ENCODE measurements around the gene ADCYAP1.

GRCh38 chr18:109025-109584, 49.3 kb upstream of the USP14 start:
- PRO-cap, 4 experiments: no peak in any of the 4 experiments
- RAMPAGE, long total RNA, 2 experiments: no peak in any of the 2 experiments

DNA sequence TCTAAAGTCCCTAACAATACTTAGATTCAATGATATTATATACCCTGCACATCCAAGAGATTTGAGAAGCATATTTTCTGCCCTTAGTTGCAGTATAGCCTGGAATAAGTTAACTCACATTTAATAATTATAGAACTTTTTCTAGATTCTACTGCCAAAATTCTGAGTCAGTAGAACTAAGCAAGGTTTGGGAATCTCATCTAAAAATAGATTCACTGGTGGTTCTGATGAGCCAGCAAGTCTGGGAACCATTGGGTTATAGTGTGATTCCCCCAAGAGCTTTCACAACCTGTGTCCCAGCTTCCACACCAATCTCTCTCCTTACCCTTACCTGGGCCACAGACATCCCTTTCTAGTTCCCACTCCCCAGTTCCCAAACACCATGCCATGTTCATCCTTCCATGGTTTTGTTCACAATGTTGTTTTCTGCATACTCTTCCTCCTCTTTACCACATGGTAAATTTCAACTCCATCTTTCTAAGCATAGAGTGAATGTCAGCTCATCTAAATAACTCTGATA, 6.1 kb downstream of the THOC1 start:
- PRO-cap, 4 experiments: no peak in any of the 4 experiments
- RAMPAGE, long total RNA, 2 experiments: no peak in any of the 2 experiments

- PRO-cap, 4 experiments: no peak in any of the 4 experiments
- RAMPAGE, long total RNA, 2 experiments: no peak in any of the 2 experiments
Observed at GRCh38 chr18:514237-514558, 13.7 kb upstream of the COLEC12 start.

- PRO-cap, 4 experiments: no peak in any of the 4 experiments
- RAMPAGE, long total RNA, 2 experiments: no peak in any of the 2 experiments
Observed at GRCh38 chr18:668013-669366, 11.0 kb downstream of the TYMS start.

DNA sequence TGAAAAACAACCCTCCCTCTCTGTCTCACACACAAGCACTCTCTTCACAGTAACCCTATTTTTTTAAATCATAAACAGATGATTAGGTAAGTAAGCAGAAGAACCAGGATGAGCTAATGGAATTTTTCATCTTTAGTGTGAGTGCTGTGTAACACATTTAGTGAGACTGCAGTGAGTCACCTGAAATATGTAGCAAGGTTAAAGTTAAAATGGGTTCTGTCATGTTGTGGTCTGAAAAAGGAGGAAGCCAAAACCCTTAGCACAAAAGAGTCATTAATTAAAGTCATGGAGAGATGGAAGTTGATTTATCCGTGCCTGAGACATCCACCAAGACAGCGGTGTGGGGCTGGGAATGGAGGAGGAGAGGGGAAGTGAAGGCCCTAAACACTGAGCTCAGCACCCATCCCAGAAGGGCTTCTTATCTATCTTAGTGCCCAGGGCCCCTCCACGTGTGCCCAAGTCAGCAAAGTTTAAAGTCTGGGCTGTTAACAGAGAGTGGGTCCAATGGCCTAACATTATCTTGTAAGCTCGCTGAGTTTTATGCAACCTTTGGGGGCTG, 9.5 kb downstream of the ENOSF1 start:
- PRO-cap, 4 experiments: no peak in any of the 4 experiments
- RAMPAGE, long total RNA, 2 experiments: no peak in any of the 2 experiments

- PRO-cap, 4 experiments: no peak in any of the 4 experiments
- RAMPAGE, long total RNA, 2 experiments: no peak in any of the 2 experiments
Observed at GRCh38 chr18:713044-713528, 656 bp upstream of the ENOSF1 start.

DNA sequence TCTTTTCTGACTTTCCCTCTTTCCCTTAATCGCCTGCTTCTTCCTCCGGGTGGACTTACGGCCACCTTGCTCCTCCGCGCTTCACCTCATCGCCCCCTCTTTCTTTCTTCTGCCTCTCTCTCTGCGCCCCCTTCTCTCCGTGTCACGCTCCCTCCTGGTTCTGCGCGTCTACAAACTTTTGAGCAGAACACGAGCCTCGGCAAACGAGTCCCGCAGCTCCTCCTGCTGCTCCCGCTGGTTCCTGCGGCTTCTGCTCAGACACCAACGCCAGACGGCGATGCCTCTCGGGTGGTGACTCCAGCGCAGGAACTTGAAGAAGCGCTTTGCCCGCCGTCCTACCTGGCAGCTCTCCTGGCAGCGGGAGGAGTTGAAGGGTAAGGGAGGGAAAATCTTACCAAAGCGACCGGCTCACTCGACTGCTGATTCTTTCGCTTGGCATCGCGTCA, at the start of gene ADCYAP1:
ADCYAP1 (plus strand) TSS at position 185 of the 446 bp plus-strand sequence.
- PRO-cap, 4 experiments: no peak in any of the 4 experiments
- RAMPAGE, long total RNA, 2 experiments: no peak in any of the 2 experiments

DNA sequence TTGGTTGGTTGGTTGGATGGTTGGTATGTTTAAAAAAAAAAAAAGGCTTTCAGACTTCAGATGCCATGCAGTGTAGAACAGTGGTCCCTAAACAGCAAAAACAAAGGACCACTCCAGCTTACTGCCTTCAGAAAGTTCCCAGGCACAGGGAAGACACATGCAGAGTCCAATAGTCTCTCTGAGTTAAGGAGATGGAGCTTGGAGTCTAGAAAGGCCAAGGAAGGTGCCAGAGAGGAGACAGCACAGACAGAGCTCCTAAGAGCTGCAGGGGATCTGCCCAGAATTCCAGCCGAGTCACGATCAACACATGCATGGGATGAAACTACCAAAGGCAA, 15.5 kb downstream of the METTL4 start:
- PRO-cap, 4 experiments: no peak in any of the 4 experiments
- RAMPAGE, long total RNA, 2 experiments: no peak in any of the 2 experiments

- PRO-cap, 4 experiments: no peak in any of the 4 experiments
- RAMPAGE, long total RNA, 2 experiments: no peak in any of the 2 experiments
Observed at GRCh38 chr18:2589345-2589738, 18.0 kb downstream of the NDC80 start.

GRCh38 chr18:2637395-2637806, 18.1 kb upstream of the SMCHD1 start:
- PRO-cap, 4 experiments: no peak in any of the 4 experiments
- RAMPAGE, long total RNA, 2 experiments: no peak in any of the 2 experiments

GRCh38 chr18:2704055-2705162, 48.9 kb downstream of the SMCHD1 start:
- PRO-cap, 4 experiments: peak in 1 of 4 experiments; most common plus-strand start chr18:2704894 (in 1)
- RAMPAGE, long total RNA, 2 experiments: no peak in any of the 2 experiments

DNA sequence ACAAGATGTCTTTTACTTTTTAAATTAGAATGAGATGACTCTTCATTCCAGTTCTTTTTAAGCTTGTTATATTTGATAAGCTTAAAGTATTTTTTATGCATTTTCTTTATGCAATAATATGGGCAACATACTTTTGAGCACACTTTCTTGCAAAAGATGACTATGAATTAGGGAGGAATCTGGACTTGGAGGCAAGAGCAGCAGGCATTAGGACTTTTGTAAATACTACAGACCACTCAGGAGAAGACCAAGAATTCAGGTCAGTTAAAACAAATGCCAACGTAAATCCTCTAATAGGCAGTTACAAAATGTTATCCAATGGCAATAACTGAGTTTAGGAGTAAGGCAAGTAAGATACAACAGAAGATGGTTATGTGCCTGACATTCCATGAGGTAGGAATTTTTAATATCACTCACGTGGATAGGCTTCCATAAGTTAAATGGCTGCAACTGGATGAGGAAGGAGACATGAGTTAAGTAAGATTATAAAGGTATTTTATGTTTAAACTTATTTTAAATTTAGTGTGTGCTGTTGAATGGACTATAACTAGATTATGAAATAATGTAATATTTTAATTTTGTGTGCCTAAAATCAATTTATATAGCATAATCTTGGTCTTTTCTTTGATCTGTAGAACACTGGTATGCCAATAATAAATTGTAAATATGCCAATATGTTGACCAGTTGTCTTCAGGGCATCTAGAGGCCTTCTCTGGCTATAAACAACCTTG, 75.4 kb downstream of the SMCHD1 start:
- PRO-cap, 4 experiments: no peak in any of the 4 experiments
- RAMPAGE, long total RNA, 2 experiments: no peak in any of the 2 experiments

DNA sequence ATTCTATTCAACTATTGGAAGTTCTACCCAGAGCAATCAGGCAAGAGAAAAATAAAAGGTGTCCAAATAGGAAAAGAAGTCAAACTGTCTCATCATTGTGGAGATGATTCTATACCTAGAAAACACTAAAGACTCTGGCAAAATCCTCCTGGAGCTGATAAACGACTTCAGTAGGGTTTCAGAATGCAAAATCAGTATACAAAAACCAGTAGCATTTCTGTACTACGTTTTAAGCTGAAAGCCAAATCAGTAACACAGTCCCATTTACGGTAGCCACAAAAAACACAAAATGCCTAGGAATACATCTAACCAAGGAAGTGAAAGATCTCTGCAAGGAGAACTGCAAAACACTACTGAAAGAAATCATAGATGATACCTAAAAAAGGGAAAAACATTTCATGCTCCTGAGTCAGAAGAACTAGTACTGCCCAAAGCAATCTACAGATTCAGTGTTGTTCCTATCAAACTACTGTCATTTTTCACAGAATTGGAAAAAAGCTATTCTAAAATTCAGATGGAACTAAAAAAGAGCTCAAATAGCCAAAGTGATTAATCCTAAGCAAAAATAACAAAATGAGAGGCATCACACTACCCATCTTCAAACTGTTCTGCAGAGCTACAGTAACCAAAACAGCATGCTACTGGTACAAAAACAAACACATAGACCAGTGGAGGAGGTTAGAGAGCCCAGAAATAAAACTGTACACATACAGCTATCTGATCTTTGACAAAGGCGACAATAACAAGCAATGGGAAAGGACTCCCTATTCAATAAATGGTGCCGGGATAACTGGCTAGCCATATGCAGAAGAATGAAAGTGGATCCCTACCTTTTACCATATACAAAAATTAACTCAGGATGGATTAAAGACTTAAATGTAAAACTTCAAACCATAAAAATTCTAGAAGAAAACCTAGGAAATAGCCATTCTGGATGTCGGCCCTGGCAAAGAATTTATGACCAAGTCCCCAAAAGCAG, 80.2 kb downstream of the SMCHD1 start:
- PRO-cap, 4 experiments: no peak in any of the 4 experiments
- RAMPAGE, long total RNA, 2 experiments: no peak in any of the 2 experiments

GRCh38 chr18:2736399-2737044, 81.0 kb downstream of the SMCHD1 start:
- PRO-cap, 4 experiments: no peak in any of the 4 experiments
- RAMPAGE, long total RNA, 2 experiments: no peak in any of the 2 experiments

DNA sequence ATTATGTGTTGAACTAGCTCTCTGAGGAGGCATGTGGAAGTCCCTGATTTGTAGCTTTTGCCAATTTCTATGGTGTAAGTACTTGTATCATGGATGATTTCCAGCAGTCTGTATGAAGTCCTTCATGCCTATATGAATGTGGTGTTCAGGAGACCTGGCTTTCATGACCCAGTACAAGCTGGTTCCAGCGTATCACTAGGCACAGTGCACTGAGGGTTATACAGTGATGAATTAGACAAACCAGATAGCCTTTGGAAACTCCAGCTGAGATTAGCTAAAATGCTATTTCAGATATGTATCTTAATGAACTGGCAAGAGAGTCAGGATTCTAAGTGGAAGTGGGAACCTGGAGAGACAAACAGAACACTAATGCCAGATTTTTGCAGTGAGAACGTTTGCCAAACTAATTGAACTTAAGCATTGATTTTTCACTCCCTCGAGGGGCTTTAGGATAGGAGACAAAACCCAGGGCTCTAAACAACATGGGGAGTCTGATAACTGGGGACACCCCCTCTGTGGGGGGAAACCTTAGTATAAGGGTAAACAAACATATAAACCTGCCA, 66.1 kb upstream of the EMILIN2 start:
- PRO-cap, 4 experiments: no peak in any of the 4 experiments
- RAMPAGE, long total RNA, 2 experiments: no peak in any of the 2 experiments

DNA sequence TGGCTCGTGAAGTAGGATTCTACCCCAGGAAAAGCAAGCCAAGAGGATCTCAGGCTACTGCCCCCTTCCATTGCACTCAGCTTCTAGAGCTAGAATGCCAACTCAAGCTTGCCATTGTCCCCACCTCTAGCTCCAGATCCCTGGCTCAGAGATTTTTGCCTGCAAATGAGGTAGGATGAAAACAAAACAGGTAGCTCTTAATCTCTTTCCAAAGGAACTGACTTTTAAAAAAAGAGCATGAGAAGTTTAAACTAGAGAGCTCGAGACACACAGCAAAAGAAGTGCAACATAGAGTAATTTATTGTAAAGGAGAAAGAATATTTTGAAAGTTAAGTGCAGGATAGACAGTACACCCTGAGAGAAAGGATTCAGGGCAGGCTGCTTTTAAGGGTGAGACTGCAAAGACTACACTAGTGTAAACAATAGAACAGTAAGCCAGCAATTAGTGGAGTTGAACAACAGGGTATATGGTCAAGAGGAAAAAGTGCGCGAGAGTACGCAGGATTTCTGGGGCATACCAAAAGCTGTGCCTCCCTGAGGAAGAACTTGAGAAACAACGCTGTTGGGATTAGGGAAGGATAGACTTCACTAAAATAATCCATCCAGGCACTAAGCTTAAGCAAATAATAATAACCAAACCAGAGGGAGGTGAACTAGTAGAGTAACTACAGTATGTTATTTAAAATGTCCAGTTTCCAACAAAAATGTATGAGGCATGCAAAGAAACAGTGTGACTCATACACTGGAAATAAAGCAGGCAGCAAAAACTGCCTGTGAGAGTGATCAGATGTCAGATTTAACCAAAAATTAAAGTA, 40.8 kb upstream of the EMILIN2 start:
- PRO-cap, 4 experiments: no peak in any of the 4 experiments
- RAMPAGE, long total RNA, 2 experiments: no peak in any of the 2 experiments

GRCh38 chr18:2856466-2856915, 9.7 kb downstream of the EMILIN2 start:
- PRO-cap, 4 experiments: no peak in any of the 4 experiments
- RAMPAGE, long total RNA, 2 experiments: no peak in any of the 2 experiments

DNA sequence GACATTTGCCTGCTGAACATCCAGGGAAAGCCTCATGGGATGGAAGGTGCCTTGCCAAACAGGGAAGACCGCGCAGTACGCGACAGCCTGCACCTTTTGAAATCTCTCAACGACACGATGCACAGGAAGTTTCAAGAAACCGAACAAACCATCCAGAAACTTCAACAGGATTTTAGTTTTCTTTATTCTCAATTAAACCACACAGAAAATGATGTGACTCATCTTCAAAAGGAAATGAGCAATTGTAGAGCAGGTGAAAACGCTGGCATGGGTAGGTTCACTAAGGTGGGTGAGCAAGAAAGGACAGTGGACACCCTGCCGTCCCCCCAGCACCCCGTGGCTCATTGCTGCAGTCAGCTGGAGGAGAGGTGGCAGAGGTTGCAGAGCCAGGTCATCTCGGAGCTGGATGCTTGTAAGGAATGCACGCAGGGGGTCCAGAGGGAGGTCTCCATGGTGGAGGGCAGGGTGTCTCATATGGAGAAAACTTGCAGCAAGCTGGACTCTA, 45.0 kb downstream of the EMILIN2 start:
- PRO-cap, 4 experiments: no peak in any of the 4 experiments
- RAMPAGE, long total RNA, 2 experiments: no peak in any of the 2 experiments

DNA sequence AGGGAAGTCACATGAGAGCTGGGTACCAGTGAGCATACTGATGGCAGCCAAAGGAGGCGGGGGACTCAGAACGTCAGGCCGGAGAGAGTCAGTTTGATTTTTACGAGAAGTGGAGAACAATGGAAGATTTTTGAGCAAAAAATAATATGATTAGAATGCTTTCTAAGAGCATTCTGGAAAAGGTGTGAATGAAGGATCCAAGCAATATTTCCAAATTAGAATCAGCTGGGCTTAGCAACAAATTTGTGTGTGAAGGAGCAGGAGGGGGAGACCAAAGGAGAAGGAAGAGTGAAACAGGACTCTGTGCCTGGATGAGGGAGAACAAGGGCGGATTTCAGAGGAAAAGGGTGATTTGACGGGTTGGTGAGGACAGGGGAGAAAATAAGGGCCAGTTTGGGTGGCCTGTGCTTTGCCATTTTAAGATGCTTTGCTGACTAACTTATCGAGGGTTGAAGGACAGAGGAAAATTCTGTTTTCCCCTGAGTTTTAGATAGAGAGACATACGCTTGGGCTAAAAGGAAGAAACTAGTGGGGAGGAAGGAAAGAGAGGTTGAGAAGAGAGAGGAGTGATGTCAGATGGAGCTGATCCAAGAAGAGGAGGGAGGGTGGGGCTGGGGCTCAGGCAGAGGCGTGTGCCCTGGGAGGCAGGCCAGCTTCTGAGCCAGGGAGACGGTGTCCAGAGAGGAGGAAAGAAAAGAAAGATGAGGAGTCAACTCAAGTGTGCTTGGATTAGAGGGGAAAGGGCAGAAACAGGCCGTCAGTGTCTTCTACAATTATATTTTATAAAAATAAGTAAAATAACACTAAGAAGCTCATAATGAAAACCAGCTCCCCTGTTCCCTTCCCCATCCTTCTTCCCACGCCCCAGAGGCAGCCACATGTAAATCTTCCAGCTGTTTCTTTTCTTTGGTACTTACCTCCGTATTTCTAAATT, 56.0 kb downstream of the EMILIN2 start:
- PRO-cap, 4 experiments: no peak in any of the 4 experiments
- RAMPAGE, long total RNA, 2 experiments: no peak in any of the 2 experiments

DNA sequence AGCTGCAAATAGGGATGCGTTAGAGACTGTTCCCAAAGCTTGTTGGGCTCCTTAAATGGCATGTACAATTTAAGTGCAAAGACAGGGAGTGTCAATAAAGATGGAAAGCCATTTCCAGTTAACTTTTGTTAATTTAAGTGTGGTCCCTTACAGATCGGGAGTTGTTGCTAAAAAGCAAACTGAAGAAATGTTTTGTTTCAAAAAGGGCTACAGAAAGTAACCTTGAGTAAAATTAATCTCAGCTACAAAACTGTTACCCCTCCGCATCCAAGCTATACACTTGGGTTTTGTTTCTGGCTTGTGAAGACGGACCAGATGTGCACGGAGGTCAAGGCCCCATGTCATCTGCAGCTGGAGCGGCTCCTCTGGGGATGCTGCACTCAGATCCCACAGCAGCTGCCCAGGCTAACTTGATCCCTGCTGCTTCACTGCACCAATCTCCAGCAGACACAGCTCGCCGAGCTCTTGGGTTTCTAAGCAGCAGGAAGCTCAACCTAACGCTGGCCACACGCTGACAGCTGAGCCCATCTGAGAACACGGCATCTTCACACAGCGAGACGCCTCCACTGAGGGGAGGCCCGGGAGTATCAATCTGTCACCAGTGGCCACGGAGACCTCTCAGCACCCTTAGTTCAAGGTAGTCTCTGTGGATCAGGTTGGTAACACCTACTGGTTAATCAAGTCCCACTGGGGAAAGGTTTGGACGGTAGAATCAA, 67.3 kb downstream of the EMILIN2 start:
- PRO-cap, 4 experiments: no peak in any of the 4 experiments
- RAMPAGE, long total RNA, 2 experiments: no peak in any of the 2 experiments

Measured in right lobe of liver (tissue), 4 donors.